CD14-positive monocyte (primary cell): ENCODE data around the gene ZFP57.

DNA sequence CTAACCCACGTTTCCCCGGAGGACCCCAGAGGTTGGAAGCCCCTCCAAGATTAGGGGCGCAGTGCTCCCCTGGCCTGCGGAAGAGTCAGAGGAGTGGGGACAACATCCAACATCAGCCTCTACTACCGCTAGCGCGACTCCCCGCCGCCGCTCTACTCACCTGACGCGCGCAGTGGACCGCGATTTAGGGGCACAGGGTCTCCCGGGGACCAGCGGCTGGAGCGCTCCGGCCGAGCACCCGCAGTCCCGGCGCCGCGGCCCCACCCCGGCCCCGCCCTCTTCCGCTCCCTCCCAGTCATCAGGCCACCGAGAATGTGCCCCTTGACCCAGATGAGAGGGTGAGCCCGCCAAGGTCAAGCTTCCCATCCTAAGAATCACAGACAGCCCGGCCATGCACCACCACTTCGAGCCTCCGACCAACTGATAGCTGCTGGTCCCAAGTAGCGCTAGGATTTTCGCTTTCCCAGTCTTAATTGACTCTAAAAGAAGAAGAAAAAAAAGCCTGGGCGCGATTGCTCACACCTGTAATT is at the start of gene ZFP57:
TSS of gene ZFP57 (minus strand) at position 251 of the 530 bp plus-strand sequence.
- CAGE, long polyA plus RNA, result start-site peak on the minus strand centred at position 235 of the sequence, 56 bp wide, 20 and 17 reads in 2 replicates

DNA sequence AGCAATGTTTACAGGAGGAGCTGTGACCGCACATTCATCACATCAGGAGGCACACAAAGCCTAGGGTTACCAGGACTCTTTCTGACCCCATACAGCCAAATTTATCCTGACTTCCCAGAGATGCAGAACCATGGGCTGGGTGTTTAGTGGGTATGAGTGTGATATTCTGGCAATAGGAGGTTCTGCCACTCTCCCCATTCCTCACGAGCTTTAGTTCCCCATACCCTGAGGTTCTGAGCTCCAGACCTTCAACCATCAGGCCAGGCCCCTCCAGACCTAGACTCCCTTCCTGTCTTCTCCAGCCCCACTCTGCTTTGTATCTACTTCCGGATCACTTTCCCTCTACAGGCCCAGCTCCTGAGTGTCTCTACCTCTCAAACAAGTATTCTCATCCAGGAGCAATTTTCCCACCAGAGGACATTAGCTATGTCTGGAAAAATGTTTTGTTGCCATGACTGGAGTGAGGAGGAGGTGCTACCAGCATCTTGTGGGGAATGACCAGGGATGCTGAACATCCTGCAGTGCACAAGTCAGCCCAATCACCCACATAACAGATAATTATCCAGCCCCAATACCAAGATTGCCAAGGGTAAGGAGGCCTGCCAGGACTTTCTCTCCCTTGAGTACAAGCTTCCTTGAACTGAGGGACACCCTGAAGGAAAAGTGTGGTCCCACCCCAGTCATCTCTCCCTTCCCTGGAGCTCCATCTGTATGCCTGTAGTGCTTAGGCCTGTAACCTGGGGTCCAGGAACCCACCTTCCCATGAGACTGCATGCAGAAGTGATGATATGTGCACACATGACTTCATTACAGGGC is 4.6 kb downstream of the HLA-F start:
- CAGE, long polyA plus RNA, result no peak

DNA sequence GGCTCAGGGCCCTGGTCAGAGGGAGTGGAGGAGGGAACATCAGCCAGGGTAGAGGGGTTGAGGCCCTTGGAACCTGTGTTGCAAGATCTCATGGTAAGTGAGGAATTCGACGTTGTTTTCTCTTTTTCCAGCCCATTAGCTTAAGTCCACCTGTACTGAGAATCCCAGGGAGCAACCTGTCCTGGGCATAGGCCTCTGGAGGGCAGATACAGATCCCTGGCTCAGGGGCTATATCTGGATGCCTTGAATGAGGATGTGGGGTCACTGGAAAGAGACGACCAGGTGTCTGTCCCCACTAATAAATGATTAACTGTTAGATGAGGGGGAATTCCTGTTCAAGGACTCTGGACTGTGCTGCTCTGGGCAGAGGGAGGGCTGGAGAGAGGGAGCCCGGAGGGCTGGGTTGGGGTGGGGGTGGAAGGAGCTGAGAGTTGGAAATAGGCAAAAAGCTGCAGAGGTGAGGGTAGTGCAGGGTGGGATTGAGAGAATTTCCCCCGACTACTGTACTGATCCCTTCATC is 34.3 kb upstream of the HLA-A start:
- CAGE, long polyA plus RNA, result no peak

GRCh38 chr6:29941453-29941965 is 823 bp upstream of the HLA-A start:
- CAGE, long polyA plus RNA, result no peak

DNA sequence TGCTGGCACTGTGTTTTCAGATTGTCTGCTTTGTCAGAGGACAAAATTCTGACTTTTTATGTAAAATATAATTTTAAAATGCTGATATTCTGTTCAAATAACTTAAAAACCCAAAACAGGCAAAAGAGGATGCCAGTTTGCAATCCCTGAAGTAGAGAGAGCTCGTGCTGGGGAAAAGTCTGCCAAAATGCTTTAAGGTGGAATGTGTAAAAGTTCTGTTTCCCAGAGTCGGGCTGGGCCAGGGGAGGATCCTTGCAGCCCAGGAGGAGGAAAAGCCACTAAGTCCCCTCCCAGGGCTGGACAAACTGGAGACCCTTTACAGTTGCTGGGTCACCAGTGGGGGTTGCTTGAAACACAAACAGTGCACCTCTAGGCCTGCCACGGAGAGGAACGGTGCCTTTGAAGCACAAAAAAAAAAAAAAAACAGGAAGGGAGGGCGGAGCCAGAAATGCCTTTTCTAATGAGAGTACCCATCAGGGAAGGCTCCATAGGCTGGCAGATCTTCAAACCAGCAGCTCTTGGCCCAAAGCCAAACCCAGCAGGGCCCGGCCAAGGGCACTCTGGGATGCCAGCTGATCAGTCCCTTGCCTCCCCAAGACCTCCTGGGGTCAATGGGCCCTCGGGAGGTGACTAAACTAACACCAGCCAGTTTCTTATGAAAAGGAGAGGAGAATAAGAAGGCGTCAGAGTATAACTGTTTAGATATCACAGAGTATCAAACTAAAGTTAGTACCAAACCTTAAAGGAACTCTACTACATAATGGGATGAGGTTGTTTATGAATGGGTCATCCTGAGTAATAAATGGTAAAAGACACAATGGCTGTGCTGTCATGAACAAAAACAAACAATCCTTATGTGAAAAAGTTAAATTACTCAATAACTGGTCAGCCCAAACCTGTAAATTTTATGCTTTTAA is 23.7 kb downstream of the HLA-A start:
- CAGE, long polyA plus RNA, result no peak

- CAGE, long polyA plus RNA, result no peak
Observed at GRCh38 chr6:29980570-29981032, 38.3 kb downstream of the HLA-A start.

DNA sequence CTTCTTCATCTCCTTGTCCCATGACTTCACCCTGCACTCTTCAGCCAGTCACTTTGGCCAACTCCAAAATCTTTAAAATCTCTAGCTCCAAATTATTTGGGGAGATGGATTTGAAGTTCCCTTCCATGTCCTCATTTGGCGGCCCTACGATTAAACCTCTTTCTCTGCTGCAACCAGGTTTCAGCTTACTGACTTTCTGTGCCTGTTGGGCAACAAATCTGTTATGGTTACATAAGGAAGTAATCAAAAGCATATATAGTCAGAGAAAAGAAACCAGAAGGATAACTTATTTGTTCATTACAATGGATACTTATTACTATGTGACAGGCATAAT is 9.5 kb upstream of the TRIM31 start:
- CAGE, long polyA plus RNA, result no peak

DNA sequence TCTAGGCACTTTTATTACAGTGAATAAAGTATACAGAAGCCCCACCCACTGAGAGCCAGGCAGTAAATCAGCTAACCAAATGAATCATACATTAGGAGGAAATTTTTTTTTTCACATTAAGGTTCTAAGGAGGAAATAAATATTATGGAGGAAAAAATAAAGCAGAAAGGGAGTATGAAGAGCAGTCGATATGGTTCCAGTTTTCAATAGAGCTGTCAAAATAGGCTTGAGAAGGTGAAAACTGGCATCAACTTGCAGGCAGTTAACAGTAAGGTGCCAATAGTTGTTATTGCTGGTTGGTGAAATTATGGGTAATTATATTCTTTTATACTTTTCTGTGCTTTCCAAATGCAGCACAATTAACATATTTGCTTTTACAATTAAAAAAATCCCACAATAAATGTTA is 9.9 kb upstream of the TRIM31 start:
- CAGE, long polyA plus RNA, result no peak

DNA sequence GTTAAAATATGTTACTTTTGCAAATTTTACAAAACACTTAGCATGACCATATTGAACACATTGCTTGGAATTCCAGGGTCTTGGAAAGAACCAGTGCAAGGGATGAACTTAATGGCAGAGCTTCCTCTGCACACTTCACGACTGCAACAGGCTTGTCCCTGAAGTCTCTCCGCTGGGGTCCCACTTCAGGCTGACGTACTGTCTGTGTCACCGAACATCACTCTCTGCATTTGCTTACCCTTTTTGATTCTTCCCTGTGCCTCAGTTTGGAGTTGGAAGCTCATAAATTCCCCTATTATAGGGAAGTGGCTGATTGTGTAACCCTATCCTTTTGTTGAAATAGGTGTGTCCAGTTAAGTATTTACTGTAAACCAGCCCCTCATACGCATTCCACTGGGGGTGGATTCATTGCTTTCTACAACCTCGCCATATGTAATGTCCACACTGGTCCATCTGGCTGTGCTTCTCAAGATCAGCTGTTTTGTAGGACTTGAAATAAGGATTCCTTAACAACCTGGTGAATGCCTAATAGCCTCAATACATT is 6.2 kb upstream of the TRIM40 start:
- CAGE, long polyA plus RNA, result no peak

- CAGE, long polyA plus RNA, result no peak
Observed at GRCh38 chr6:30130795-30131616, 4.9 kb upstream of the TRIM40 start.

DNA sequence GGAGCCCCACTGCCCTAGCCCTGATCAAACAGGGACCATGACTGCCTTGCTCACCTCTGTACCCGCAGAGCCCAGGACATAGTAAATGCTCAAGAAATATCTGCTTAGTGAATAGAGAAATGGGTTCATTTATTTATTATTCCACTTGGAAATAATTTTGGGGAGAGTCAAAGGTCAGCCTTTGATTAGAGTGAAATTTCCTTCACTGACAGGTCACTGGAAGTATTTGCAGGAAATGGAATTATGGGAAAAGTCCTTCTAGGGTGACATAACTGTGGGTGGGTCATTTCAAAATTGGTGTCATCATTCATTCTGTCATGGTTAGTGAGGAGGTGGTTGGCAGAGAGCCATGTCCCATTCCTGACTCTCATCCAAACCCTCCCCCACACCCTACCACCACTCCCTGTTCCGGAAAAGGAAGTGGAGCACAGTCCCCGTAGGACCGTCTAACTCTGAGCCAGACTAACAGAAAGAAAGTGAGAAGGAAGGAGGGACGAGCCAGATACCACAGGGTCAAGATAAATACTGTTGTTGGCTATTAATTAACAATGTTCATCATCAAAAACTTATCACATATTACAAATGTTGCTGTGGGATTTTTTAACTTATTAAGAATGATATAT is 4.9 kb downstream of the TRIM10 start:
- CAGE, long polyA plus RNA, result no peak

DNA sequence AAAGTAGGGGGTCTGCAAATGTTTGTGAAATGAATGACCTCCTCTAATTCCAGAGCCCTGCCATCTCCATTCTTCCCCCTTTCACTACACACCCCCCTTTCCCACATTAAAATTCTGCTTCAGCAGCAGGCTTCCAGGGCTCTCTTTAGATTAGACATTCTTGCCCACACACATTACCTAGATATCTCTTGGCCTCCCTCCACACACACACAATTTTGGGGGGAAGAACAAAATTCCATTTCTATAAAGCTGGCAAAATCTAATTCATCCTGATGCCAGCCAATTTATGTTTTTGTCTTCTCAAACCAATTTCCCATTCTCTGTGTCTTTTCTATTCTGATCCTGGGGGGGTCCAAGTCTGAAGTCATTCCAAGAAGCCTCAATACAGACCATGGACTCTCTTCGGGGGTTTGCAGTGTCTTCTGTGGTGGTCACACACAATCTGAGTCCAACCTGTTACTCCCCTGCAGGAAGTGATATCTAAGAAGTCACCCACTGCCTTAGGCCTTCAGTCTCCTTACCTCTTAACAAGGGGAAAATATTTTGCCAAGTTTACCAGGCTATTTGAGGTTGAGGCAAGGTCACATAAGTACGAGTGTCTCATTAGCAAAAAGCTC is 2.0 kb downstream of the TRIM26 start:
- CAGE, long polyA plus RNA, result no peak

DNA sequence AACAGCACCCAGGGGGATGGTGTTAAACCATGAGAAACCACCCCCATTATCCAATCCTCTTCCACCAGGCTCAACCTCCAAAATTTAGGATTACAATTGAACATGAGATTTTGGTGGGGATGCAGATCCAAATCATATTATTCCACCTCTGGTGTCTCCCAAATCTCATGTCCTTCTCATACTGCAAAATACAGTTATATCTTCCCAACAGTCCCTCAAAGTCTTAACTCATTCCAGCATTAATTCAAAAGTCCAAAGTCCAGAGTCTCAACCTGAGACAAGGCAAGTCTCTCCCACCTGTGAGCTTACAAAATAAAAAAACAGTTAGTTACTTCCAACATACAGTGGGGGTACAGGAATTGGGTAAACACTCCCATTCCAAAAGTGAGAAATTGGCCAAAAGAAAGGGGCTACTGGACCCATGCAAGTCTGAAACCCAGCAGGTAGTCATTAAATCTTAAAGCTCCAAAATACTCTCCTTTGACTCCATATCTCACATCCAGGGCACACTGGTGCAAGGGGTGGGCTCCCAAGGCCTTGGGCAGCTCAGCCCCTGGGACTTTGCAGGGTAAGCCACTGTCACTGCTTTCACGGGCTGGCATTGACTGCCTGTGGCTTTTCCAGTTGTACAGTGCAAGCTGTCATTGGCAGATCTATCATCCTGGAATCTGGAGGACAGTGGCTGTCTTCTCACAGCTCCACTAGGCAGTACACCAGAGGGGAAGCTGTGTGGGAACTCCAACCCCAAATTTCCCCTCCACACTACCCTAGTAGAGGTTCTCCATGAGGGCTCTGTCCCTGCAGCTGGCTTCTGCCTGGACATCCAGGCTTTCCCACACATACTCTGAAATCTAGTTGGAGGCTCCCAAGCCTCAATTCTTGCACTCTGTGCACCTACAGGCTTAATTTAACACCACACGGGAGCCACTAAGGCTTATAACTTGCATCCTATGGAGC is 43.3 kb upstream of the TRIM39 start:
- CAGE, long polyA plus RNA, result no peak

DNA sequence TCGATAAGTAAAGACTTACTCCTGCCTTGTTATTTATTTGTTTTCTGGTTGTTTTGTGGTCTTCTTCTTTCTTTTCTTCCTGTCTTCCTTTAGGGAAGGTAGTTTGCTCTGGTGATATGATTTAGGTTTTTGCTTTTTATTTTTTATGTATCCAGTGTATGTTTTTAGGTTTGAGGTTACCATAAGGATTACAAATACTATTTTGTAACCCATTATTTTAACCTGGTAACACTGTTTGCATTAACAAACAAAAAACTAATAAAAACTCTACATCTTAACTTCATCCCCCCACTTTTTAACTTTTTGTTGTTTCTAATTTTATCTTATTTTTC is 41.2 kb upstream of the TRIM39 start:
- CAGE, long polyA plus RNA, result no peak

- CAGE, long polyA plus RNA, result no peak
Observed at GRCh38 chr6:30307031-30307609, 19.6 kb upstream of the TRIM39 start.

DNA sequence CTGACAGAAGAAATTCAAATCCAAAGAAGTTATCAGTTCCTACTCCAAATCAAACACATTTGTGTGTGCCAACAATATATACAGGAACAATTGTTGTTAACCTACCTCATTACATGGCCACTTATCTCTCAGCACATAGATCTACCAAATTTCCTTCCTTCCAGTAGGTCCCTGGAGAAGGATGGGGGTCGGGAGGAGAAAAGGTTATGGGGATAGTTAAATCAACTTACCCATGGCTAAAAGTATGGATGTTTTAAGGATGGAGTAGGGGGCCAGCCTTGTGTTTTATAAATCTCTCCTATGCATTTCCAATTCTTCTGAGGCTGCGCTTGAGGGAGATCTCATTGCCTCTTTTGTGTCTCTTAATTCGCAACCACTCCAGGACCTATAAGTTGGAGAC is 1.1 kb downstream of the TRIM39 start:
- CAGE, long polyA plus RNA, result no peak

DNA sequence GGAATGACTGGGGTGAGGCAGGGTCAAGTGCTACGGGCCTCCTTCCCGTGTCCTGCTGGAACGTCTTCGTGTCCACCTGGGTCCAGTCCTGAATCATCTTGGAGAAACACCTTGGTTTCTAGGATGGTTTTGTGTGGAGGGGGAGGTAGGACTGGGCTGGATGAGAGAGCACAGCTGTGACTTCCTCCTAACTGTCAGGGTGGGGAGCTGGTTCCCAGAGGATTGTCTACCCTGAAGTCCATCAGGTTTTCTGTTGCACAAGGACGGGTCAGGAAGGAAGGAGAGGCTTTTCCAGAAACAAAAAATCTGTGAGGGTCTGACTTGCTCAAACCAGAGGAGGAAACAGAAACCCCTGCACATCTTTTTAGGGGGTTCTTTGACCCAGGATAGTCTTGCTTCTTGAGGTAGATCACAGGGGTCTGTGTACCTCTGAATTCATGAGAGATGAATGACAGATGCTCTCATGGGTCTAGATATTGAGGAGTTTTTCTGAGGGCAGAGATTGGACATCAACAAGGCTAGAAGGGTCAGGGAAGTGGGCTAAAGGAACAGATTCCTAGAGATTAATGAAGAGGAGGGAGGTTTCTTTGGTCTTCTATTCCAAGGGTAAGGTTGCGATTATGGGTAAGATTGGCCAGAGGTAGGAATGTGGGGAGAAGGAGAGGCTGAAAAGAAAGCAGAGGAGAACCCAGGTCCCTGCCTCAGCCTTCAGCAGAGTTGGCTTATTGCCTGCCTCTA is 2.5 kb upstream of the RPP21 start:
- CAGE, long polyA plus RNA, result no peak

DNA sequence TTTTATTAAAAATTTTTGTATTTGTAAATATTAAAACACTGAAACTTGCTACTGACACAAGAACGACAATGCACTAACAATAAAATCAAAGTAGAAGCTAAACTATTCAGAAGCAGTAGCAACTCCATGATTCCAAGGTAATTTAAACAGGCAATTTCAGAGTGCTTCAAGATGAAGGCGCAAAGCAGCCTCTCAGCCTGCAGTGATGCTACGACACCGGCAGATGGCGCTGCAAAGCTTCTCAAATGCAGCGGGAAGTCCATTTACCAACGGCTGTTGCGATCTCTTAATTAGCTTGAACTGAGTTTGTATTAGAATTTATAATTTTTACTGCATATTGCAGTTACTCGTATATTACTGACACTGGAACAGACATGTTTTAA is 14.9 kb downstream of the GNL1 start:
- CAGE, long polyA plus RNA, result no peak

GRCh38 chr6:30600312-30601343 is 16.4 kb downstream of the PPP1R10 start:
- CAGE, long polyA plus RNA, result no peak

DNA sequence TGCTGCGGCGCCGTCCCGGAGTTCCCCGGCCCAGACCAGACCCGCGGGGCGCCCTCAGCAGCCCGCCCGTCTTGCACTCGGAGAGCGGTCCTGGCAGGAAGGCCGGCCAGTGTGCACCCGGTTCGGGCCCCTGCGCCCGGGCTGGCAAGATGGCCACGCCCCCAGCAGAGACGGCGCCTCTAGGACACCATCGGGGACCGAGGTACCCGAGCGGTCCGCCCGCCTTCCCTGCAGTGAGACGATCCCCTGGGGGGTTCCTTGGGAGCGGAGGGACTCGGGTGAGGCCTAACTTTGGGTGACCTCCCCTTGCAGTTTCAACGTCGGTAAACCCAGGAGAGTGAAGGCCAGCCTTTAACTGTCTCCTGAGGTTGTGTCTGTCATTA is 703 bp downstream of the C6orf136 start:
- CAGE, long polyA plus RNA, result no peak